Jejunum (tissue), 1 donor: ENCODE measurements around the genes RHOU and ACTA1.

DNA sequence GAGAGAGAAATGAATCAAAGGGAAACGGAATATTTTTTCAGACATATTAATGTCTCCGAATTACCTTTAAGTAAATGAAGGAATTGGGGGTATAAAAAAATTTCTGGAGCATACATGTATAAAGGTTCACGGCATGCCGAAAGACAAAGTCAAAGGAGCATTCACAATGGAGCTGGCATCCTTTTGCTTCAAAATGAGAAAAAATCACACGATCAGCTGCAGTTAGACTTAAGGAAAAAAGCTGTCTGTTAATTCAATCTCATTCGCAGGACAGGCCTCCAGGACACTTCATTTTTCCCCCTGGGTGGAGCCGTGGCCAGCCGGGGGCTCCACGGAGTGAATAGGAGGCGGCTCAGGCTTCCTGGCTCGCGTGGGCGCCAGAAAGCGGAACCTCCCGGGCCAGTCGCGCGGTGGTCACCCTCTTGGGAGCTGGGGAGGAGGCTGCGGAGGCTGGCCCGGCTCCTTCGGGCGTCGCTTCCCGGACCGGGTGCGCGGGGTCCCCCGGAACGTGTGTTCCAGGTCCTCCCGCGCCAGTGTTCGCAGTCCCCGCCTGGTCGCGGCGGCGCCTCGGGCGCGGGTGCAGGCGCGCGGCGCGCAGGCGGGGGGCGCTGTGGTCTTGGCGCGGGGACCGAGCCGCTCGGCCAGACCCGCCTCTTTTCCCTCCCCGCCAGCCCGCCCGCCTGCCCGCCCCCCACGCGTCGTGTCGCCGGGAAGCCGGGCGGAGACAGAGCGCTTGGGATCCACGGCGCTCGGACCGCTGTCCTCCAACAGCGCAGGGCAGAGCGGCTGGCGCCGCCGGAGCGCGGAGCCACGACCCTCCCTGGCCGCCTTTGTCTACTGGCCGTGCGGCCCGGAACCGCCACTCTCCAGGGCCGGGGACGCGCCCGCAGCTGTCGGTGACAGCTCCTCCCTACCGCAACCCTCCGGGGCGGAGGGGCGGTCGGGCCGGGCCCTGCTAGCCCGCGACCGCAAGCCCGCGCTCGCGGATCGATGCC lies at the start of gene RHOU:
RHOU (plus strand) TSS at position 727 of the 995 bp plus-strand sequence.
- PRO-cap: bidirectional peak, plus-strand start at position 701 of the sequence, minus-strand start at position 510 of the sequence; bidirectional peak, plus-strand start at position 918 of the sequence, minus-strand start at position 922 of the sequence

DNA sequence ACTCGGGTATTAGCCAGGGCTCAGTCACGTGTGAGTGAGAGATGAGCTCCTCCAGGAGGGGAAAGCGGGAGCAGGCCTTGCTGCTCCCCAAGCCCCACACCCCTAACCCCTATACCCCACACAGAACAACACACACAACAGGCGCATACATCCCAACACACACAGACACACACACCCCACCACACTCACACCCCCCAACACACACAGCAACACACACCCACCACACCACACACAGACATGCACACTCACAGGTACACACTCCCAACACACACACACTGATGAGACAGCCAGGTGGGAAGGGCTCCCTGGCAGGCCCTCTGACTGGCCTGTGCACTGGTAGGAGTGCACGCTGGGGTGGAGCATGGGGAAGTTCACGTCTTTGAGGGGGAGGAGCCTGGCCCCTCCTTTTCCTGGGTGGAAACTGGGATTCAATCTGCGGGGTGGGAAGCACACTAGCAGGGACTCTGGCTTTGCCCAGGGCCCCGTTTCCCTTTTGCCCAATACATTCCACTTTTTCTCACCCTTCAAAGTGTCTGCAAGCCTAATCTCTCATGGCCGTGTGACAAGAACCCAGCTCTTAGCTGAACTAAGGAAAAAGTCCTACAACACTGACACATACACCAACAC lies 116.8 kb downstream of the RHOU start:
- PRO-cap: unidirectional peak, plus-strand start at position 431 of the sequence

DNA sequence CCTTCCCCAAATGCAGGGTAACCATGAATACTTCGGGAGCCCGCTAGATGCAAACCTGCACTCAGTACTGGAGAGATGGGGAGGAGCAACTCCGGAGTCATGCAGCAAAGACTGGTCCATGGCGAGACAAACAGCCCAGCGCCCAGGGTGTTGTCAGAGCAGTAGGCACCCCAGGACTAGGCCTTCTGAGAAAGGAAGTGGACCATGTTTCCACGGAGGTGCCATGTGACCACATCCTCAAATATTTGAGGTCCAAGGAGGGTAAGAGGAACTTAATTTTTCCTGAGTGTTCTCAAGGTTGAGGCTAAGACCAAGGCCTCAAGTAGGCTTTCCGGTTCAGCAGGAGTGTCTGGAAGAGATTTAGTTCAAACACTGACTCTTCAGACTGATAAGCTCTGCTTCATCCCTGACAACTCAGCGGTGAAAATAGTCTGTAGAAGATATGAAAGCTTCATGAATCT lies 186.2 kb downstream of the RHOU start:
- PRO-cap: no peak

DNA sequence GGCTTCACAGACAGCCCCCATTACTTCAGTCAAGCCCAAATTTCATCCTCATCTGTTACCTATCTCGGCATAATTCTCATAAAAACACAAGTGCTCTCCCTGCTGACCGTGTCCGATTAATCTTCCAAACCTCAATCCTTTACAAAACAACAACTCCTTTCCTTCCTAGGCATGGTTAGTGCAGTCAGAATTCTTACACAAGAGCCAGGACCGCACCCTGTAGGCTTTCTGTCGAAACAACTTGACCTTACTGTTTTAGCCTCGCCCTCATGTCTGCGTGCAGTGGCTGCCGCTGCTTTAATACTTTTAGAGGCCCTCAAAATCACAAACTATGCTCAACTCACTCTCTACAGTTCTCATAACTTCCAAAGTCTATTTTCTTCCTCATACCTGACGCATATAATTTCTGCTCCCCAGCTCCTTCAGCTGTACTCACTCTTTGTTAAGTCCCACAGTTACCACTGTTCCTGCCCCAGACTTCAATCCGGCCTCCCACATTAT lies 214.4 kb downstream of the RHOU start:
- PRO-cap: no peak

- PRO-cap: unidirectional peak, plus-strand start at chr1:228964706
Measured at GRCh38 chr1:228964044-228965061, 229.1 kb downstream of the RHOU start.

DNA sequence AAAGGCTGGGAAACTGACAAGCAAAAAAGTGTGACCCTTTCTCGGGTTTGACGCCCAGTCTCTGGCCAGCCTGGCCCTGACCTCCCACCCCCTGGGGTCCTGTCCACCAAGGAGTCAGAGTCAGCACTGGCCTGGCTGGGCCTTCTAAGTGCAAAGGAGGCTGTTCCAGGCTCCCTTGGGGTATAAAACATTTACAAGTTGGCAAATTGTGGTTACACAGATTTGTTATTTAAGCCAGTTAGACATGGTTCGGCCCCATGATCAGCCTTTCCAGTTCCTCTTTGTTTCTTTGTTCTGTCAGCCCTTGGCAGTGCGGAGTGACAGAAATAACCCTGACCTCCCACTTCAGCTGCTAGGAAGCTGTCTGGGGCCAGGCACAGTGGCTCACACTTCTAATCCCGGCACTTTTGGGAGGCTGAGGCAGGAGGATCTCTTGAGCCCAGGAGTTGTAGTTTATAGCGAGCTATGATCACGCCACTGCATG lies 161.5 kb upstream of the RAB4A start:
- PRO-cap: no peak

DNA sequence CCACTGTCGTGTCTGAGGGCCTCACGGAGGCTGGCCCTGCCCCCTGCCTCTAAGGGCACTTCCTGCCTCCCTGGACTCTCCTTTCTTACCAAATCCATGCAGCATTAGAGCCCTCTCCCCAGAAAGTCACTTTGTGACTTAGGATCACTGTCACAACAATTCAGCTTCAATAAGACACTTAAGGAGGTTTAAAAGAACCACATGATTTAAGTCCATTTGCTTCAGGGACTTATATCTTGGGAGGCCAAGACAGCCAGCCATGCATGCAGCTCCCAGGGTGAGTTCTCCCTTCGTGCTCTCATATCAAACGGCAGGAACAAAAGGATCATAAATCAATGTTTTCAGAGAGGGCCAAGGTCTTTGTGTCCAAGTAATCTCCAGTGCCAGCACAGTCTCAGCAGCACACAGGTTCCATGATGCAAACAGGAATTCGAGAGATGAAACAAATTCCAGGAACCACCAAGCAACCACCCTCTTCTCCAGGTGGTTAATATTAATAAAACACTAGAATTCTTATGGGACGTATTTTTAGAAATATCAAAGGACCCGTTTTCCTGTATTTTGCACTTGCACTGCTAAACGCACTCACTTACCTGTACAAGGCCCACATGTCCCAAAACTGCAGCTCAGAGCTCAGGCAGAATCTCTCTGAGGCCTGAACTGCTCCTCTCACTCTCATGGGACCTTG lies 100.1 kb upstream of the RAB4A start:
- PRO-cap: bidirectional peak, plus-strand start at position 380 of the sequence, minus-strand start at position 286 of the sequence

GRCh38 chr1:229199718-229200466 lies 71.0 kb upstream of the RAB4A start:
- PRO-cap: no peak

DNA sequence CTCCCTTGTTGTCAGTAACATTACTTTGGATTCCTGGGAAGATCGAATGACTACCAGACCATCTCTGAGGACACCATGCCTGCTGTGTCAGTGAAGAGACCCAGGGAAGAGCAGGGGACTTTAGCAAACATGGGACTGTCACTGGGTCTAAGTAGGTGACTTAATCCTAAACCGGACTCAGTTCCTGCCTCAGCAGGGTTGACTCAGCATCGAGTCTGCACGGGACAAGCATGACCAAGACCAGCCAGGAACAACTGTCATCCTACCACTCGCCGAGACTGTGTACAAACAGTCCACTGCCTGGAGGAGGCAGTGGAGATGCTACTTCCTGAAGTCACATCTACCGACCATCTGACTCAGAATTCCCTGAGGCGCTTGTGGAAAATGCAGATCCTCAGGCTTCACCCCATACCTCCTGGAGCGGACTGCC lies 53.2 kb upstream of the RAB4A start:
- PRO-cap: no peak

GRCh38 chr1:229325669-229326267 lies 17.1 kb downstream of the CCSAP start:
- PRO-cap: no peak

GRCh38 chr1:229341782-229342831 lies 740 bp downstream of the CCSAP start:
- PRO-cap: bidirectional peak, plus-strand start at chr1:229342661, minus-strand start at chr1:229342504

DNA sequence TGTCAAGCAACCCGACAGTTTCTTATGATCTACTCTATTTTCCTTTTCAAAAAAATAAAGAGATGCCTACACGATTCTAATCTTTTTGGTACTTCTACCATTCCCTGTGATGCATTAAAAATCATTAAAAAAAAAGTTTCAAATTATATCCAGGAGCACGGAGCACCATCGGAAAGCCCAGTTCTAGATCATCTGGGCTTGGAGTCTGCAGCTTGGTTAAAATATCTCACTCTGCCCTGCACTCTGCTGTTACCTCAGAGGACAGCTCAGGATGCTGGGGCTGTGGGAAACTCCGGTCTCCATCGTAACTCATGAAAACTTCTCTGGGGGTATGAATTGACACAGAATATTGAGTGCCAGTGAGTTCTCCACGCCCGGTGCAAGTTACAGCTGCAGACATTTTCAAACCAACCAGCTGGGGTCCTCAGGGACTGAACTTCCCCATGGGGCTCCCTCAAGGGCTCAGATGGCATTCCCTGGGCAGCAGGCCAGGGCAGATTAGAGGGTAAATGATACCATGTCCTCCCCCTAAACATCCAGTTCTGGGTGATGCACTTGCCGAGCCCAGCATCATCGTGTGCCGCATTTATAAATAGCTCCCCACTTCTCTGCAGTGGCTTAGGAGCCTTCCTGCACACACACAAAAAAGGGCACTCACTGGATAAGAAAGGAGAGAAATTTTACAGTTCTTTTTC lies 27.7 kb upstream of the CCSAP start:
- PRO-cap: no peak

- PRO-cap: no peak
Measured at GRCh38 chr1:229410687-229411587, 23.0 kb downstream of the ACTA1 start.

- PRO-cap: no peak
Measured at GRCh38 chr1:229433878-229435081, at the start of gene ACTA1. Gene ACTA1, minus strand, starts transcription at chr1:229434094.

DNA sequence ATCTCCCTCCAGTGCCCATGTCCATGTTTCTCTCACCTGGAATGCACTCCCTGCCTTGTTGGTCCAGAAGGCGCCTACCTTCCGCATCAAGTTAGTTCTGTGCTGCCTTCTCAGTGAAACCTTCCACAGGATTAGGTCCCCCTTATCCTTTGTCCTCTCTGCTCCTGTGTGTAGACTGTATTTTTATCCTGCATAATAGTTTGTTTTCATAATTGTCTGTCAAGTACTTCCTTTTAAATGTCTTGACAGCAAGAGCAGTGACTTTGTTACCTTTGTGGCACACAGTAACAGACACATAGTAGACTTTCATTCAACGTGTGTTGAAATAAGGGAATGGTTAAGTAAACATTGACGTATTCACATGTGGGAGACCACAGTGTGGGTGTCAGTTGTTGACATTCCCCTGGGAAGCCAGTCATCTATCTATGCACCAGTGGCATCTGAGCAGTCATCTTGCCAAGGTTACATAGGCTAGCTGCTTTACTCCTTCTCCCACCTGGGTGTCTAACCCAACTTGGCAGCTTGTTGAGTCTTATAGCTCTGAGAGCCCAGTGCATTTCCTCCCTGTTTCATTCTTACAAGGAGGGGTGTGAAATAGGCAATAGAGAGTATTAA lies 1.4 kb upstream of the NUP133 start:
- PRO-cap: no peak

DNA sequence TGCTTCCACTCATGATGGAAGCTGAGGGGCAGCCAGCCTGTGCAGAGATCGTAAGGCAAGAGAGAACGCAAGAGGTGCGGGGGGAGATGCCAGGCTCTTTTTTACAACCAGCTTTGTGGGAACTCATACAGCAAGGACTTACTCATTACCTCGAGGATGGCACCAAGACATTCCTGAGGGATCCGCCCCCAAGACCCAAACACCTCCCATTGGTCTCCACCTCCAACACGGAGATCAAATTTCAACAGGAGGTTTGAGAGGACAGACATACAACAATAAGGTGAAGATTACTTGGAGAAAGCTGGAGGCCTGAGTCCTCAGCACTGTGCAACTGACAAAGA lies 20.0 kb upstream of the GALNT2 start:
- PRO-cap: no peak

- PRO-cap: no peak
Measured at GRCh38 chr1:230103453-230104101, 36.5 kb downstream of the GALNT2 start.

DNA sequence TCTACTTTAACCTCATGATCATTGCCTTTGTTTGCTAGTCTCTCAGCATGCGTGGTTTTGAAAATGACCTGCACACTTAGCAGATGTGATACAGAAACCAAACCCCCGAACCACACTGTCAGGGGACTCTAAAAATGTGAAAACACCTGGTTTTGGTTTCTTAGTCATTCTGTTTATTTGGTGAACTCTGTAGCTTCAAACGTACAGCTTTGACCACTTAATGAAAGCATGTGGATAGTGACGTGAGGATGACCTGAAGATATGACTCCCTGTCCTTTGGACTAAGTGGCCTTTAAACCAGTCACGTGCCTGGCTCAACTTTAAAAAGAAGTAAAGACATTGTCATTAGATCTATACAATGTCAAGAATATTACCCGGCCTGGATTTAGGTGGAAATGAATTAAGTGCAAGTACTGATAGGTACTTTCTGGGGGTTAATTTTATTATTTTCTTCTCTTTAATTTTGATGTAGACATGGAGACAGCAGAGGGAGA lies 56.8 kb downstream of the GALNT2 start:
- PRO-cap: no peak

- PRO-cap: no peak
Measured at GRCh38 chr1:230124736-230125612, 57.9 kb downstream of the GALNT2 start.

DNA sequence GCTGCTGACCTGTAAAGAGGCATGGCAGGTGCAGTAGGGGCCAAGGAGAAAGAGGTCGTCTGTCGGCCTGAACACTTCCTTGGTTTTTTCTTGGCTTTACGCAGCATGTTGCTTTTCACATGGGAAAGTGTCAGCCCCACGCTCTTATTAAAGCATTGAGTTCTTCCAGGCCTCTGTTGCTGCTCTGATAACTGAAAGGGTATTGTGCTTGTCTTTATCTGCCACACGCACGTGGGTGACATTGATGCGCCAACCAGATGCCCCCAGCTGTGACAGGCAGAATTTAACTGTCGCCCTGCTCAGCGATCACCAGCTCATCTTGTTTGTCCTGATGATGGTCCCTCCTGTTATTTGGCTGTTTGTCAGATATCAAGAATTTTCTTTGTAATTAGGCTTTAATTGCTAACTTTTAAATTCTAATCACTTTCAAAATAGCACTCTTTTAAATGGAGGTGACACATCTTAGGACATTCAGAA lies 76.5 kb downstream of the GALNT2 start:
- PRO-cap: no peak